HT1080 (cell line): Measurements from ENCODE around the genes CSNK1A1 and PDE6A.

RAMPAGE:
- cytosol, long total RNA = no peak
- long total RNA = no peak
- nucleus, long total RNA = no peak
These were observed 19.2 kb downstream of the ABLIM3 start for GRCh38 chr5:149160522-149160934.

DNA sequence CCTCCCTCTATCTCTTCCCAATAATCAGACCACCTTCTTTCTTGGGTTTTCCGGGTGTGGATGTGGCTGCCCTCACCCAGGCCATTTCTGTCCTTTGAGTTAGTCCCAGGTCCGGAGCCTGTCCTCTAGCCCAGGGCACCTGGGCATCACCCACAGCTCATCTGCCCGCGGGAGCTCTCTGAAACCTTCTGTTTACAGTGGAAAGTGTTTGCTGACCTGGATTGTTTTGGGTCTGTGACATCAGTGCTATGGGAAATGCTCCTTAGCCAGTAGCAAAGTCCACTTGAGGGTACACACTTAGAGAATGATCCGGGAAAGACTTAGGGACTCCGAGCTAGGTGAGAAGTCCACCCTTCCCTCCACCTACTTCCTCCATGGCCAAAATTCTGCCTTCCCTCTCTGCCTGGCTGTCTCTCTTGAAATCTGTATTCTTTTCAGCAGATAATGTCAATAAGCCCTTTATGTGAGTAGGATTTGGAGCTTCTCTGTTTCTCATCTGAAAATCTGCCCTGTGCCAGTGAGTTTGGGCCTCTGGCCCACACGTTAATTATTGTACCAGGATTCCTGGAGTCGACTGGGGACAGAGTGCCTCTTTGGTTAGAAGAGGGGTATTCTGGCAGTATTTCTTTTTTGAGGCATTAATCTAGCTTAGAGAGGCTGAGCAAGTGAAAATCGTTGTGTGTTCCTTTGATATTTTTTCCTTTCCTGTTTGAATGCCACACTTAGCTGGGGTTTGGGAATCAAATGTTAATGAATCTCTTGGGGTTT lies 19.9 kb downstream of the ABLIM3 start:
RAMPAGE:
- cytosol, long total RNA = no peak
- long total RNA = no peak
- nucleus, long total RNA = no peak

DNA sequence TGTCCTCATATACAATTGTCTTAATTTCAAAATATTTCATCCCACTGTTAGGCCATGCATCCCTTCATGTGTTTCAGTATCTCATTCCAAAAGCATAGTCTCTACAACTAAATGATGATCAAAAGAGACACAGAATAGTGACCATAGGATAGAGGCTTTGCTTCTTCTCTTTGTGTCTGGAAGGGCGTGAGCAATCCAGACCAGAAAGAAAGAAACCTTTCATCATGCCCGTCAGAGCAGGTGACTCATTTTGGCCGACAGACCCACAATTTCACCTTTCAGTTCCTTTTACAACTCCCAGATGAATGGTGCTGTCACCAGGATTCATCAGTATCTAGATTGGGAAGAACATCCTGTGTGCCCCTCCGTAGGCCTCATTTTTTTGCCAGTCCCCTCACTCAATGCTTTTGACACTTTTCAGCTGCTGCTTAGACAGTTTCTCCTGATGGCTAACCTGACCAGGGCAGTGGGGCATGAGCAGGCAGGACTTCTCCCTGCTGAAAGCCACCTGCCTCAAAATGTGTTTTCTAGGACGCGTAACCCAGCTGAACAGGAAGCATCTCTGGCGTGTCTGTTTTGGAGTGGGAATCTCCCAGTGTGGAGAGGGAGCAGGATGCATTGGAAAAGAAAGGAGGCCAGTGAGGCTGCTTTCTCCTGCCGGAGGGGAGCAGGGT lies 21.2 kb downstream of the ABLIM3 start:
RAMPAGE:
- cytosol, long total RNA = no peak
- long total RNA = no peak
- nucleus, long total RNA = no peak

DNA sequence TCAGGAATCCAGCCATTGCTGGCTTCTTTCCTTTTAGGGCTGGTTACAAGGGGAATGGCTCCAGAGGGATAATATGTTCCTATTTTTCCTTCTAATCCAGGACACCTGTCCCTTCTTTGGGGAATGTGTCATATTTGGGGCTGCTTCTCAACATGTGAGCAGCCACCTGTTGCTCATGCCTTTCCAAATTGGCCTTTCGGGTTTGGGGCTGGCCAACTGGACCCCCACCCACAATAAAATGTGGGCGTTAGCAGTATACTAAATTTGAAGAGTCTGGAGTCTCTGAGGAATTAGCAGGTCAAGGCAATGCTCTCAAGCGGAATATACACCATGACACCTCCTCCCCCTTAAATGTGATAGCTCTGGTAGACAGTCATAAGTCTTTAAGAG lies 42.0 kb upstream of the AFAP1L1 start:
RAMPAGE:
- cytosol, long total RNA = no peak
- long total RNA = no peak
- nucleus, long total RNA = no peak

DNA sequence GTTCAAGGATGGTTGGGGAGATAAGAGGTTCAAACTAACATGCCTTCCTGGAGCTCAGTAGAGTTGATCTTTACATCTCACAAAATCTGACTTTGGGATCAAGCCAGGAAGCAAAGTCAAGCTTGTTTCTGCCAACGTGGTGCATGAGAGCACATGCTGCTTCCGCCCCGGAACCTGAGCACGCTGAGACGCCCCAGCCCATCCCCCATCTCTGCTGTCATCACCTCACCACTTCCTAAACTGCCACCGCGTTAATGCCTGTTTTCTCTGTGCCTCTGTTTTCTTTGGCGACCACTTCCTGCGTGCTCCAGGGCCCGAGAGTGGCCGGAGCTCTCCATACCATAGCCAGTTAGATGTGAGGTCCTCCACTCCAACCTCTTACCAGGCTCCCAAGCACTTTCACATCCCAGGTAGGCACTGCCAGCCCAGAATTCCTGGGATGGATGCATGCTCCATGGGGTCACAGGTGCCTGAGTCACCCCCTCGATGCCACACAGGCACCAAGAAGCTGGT lies 31.2 kb upstream of the AFAP1L1 start:
RAMPAGE:
- cytosol, long total RNA = no peak
- long total RNA = no peak
- nucleus, long total RNA = no peak

GRCh38 chr5:149358793-149359466 lies 1.1 kb downstream of the PCYOX1L start:
RAMPAGE:
- cytosol, long total RNA = no peak
- long total RNA = no peak
- nucleus, long total RNA = no peak

DNA sequence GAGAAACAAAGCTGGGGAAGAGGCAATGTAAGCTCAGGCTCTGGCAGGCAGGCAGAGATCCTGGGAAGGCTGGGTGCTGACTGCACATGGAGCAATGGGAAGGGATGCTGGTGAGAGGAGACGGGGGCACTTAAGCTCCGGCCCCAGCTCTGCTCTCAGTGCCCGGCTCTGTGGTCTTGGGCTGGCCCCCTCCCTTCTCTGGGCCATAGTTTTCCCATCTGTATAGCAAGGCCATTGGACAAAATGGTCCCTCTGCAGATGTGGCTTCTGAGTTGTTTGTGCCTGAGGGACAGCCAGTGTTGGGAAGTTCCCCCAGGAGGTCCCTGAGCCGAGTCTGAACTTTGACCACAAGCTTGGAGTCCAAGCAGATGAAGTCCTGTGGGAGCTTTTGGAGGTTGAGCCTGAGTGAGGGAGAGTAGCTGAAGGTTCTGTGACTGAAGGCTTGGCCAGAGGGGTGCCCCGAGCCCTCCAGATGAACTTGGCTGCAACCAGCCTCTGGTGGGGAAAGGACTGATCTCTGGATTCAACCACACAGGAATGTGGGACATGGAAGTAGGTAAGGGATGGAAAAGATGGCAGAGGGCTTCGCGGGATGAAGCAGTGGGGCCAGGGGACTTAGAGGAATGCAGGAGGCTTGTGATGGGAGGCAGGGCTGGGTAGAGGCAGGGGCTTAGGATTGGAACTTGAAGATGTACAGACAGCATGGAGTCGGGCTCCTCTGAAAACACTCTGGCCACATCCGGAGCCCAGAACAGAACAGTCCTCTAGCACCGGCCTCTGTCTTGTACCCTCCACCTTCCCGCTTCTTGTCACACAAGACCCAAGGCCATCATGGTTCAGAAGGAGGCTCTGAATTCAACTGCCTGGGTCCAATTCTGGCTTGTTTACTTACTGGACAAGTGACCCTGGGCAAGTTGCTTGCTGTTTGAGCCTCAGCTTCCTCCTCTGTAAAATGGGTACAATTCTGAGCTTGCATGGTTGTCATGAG lies 28.7 kb upstream of the IL17B start:
RAMPAGE:
- cytosol, long total RNA = no peak
- long total RNA = no peak
- nucleus, long total RNA = no peak

GRCh38 chr5:149507436-149507916 lies 43.8 kb downstream of the CSNK1A1 start:
RAMPAGE:
- cytosol, long total RNA = no peak
- long total RNA = no peak
- nucleus, long total RNA = no peak

DNA sequence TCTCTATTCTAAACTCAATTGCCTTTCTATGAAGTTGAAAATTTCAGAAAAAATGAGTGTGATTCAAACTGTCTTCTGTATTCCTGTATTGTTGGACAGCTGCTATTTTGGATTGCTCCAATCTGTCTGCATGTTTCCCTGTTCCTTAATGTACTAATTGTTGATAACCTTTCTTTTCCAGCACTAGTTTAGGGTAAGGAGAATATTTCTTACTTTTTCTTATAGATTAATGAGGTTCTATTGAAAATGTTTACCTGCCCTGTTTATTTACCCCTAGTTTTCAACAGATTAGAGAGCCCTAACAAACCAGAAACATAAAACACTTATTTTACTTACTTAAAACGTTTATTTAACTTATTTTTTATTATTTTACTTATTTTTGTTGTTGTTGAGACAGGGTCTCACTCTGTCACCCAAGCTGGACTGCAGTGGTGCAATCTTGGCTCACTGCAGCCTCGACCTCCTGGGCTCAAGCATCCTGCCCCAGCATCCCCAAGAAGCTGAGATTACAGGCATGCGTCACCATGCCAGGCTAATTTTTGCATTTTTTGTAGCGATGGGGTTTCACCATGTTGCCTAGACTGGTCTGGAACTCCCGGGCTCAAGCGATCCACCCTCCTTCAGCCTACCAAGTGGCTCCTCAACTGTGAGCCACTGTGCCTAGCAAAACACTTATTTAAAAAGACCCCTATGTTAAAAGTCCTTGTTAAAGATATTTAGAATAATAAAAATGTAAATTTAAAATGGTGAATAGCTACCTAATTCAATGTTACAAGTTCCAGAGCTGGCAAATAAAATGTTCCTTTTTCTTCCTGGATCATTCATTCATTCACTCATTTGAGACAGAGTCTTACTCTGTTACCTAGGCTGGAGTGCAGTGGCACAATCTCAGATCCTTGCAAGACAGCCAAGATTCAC lies 42.4 kb downstream of the CSNK1A1 start:
RAMPAGE:
- cytosol, long total RNA = no peak
- long total RNA = no peak
- nucleus, long total RNA = no peak

DNA sequence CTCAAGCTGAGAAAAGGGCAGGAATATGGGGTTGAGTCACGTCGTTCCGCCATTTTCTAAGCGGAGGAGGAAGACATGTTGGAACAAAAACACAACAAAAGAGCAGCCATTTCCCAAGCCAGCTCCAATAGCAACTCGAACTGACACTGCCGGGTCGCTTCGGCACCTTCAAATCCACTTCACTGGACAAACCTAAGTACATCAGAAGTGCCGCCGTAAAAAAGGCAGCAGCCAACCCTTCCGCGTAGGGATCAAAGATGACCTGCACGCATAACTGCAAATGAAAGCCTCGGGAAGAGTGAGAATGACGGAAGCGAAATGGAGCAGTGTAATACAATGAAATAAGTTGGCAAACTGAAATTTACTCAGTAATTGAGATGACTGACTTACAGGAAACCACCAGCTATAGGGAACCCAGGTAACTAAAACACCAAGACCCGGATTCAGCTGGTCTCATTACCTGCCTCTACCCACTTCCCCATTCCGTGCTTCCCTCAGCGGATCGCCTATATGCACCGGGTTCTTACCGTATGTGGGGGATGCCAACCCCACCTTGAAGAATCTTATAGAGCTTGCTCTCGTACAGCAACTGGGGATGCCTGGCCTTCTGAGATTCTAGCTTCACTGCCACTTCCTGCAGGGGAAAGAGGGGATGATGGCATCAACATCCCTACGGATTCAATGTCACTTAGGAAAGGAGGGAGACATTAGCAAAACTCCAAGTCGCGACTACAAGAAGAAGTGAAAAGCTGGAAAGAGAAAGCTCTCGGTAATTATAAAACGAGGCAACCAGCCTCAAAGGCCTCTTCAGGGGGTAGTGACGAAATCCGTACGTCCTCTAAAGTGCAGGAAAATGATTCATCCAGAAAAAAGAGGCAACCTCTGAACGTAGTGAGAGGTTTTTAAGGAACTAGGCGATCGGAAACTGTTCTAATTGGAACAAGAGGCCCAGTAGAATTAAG lies 1.4 kb downstream of the CSNK1A1 start:
RAMPAGE:
- cytosol, long total RNA = no peak
- long total RNA = no peak
- nucleus, long total RNA = no peak

GRCh38 chr5:149551260-149552065 lies at the start of gene CSNK1A1:
TSS of gene CSNK1A1 (minus strand) at chr5:149551439.
RAMPAGE:
- cytosol, long total RNA = start-site peak on the minus strand at chr5:149551370-149551485, 1,101 and 1,216 reads in 2 replicates
- long total RNA = start-site peak on the minus strand at chr5:149551371-149551413, 497 reads; start-site peak on the plus strand at chr5:149551618-149551629, 20 reads
- nucleus, long total RNA = start-site peak on the plus strand at chr5:149551618-149551635, 18 and 17 reads in 2 replicates

RAMPAGE:
- cytosol, long total RNA = no peak
- long total RNA = no peak
- nucleus, long total RNA = no peak
These were observed 19.9 kb downstream of the ARHGEF37 start for GRCh38 chr5:149600914-149601951.

DNA sequence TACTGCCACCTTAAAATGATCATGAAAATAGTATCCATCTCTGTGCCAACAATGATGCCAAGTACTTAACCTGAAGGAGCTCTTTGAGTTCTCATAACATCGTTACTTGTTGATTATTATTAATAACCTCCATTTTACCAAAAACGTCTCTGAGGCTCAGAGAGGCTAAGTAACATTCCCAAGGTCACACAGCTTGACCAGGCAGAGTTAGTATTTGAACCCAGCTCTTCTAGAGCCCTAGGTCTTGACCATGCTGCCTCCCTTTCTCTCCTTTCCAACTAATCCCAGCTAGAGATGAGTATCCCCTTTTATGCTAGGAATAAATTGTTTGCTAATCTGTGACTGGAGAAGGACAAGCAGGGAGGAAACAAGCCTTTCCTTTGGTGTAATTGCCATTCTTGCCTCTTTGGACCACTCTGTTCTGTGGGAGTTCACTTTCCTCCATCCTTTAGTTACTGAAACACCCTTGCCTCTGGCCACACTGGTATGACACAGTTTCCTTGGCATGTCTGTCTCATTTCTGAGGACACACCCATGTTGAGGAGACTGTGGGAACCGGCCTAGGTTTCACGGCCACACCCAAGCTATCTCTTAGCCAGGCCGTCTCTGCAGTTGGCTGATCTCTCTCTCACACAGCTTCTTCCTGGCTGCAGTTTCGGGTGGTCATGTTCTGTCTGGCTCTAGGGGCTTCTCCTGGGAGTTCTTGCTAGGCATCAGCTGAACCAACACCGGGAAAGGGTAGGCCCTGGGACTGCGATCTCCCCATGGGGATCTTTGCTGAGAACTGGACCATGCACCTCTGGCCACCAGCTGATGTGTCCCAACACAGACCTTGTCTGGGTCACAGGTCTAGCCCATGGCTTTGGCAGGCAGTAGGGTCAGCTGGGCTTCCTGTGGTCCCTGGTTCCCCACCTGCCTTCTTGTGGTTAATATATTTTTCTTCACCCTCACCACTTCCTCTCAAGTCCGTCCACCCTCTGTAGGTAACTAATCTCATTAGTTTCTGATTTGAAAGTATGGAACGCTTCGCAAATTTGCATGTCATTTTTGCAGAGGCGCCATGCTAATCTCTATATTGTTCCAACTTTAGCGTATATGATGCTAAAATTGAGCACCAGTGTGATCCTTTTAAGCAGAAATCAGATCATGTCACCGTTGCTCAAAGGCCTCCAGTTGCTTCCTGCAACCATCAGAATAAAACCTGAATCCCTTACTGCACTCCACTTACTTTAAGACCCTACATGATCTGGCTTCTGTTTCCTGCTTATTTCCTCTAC lies 24.8 kb downstream of the ARHGEF37 start:
RAMPAGE:
- cytosol, long total RNA = no peak
- long total RNA = no peak
- nucleus, long total RNA = no peak

GRCh38 chr5:149647173-149647880 lies 66.0 kb downstream of the ARHGEF37 start:
RAMPAGE:
- cytosol, long total RNA = no peak
- long total RNA = no peak
- nucleus, long total RNA = no peak

RAMPAGE:
- cytosol, long total RNA = no peak
- long total RNA = no peak
- nucleus, long total RNA = no peak
These were observed 27.5 kb upstream of the PPARGC1B start for GRCh38 chr5:149702674-149702987.

GRCh38 chr5:149728588-149728934 lies 1.5 kb upstream of the PPARGC1B start:
RAMPAGE:
- cytosol, long total RNA = no peak
- long total RNA = no peak
- nucleus, long total RNA = no peak

GRCh38 chr5:149740711-149741646 lies 10.9 kb downstream of the PPARGC1B start:
RAMPAGE:
- cytosol, long total RNA = no peak
- long total RNA = no peak
- nucleus, long total RNA = no peak

DNA sequence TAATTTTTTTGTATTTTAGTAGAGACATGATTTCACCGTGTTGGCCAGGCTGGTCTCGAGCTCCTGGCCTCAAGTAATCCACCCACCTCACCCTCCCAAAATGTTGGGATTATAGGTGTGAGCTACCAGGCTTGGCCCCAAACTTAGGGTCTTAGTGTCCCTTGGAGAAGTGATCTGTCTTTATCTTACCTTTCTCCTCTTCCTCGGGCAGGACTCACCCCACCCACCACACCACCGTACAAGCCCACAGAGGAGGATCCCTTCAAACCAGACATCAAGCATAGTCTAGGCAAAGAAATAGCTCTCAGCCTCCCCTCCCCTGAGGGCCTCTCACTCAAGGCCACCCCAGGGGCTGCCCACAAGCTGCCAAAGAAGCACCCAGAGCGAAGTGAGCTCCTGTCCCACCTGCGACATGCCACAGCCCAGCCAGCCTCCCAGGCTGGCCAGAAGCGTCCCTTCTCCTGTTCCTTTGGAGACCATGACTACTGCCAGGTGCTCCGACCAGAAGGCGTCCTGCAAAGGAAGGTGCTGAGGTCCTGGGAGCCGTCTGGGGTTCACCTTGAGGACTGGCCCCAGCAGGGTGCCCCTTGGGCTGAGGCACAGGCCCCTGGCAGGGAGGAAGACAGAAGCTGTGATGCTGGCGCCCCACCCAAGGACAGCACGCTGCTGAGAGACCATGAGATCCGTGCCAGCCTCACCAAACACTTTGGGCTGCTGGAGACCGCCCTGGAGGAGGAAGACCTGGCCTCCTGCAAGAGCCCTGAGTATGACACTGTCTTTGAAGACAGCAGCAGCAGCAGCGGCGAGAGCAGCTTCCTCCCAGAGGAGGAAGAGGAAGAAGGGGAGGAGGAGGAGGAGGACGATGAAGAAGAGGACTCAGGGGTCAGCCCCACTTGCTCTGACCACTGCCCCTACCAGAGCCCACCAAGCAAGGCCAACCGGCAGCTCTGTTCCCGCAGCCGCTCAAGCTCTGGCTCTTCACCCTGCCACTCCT lies 106.2 kb downstream of the PPARGC1B start:
RAMPAGE:
- cytosol, long total RNA = no peak
- long total RNA = no peak
- nucleus, long total RNA = no peak

RAMPAGE:
- cytosol, long total RNA = no peak
- long total RNA = no peak
- nucleus, long total RNA = no peak
These were observed 48.7 kb downstream of the PDE6A start for GRCh38 chr5:149895882-149896314.

GRCh38 chr5:149944559-149944857 lies at the start of gene PDE6A:
TSS of gene PDE6A (minus strand) at chr5:149944793.
RAMPAGE:
- cytosol, long total RNA = no peak
- long total RNA = no peak
- nucleus, long total RNA = no peak